GM12878 (cell line): ENCODE measurements around the gene CGN.

- RAMPAGE, long total RNA = no peak
- RRBS, 2 experiments = no CpG with 5 or more reads among the region's 10 CpGs
CAGE:
- cytosol, long polyA minus RNA = no peak
- cytosol, long polyA plus RNA = no peak
- long polyA plus RNA = no peak
- nucleolus, long total RNA = no peak
- nucleus, long polyA plus RNA = no peak
- nucleus, long total RNA = no peak
These were observed 1.1 kb downstream of the GABPB2 start for GRCh38 chr1:151071651-151072001.

- RAMPAGE, long total RNA = no peak
- RRBS, 2 experiments = no CpG with 5 or more reads among the region's 7 CpGs
CAGE:
- cytosol, long polyA minus RNA = no peak
- cytosol, long polyA plus RNA = no peak
- long polyA plus RNA = no peak
- nucleolus, long total RNA = no peak
- nucleus, long polyA plus RNA = no peak
- nucleus, long total RNA = no peak
These were observed 3.5 kb downstream of the SEMA6C start for GRCh38 chr1:151142800-151143544.

- RAMPAGE, long total RNA = no peak
- RRBS, 2 experiments = 4 to 14% methylated on average over 15 to 21 of the region's 76 CpGs
CAGE:
- cytosol, long polyA minus RNA = no peak
- cytosol, long polyA plus RNA = no peak
- long polyA plus RNA = no peak
- nucleolus, long total RNA = no peak
- nucleus, long polyA plus RNA = no peak
- nucleus, long total RNA = no peak
These were observed 590 bp downstream of the SEMA6C start for GRCh38 chr1:151145561-151146521.

- RAMPAGE, long total RNA = no peak
- RRBS, 2 experiments = no CpG with 5 or more reads among the region's 19 CpGs
CAGE:
- cytosol, long polyA minus RNA = no peak
- cytosol, long polyA plus RNA = no peak
- long polyA plus RNA = no peak
- nucleolus, long total RNA = start-site peak on the minus strand at chr1:151198359-151198453, 14 reads
- nucleus, long polyA plus RNA = no peak
- nucleus, long total RNA = no peak
These were observed 213 bp upstream of the PIP5K1A start for GRCh38 chr1:151198194-151198484.

DNA sequence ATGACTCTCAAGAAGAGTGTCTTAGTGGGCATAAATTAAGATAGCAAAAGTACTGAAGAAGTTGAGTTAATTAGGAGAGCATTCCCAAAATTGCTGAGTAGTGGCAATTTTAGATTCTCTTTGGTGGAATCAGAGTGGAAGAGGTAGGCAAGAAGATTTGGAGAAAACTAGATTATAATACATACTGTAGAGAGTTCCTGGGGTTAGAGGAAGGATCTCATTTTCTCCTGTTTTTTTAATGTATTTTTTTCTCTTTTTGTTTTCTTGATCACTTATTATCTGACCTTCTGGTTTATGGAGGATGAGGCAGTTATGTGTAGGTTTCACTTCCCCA lies 16.8 kb upstream of the PSMD4 start:
- RAMPAGE, long total RNA = no peak
CAGE:
- cytosol, long polyA minus RNA = no peak
- cytosol, long polyA plus RNA = no peak
- long polyA plus RNA = no peak
- nucleolus, long total RNA = no peak
- nucleus, long polyA plus RNA = no peak
- nucleus, long total RNA = no peak

GRCh38 chr1:151289235-151290346 lies 7.5 kb downstream of the ZNF687 start:
- RAMPAGE, long total RNA = no peak
- RRBS, 2 experiments = no CpG with 5 or more reads among the region's 28 CpGs
CAGE:
- cytosol, long polyA minus RNA = no peak
- cytosol, long polyA plus RNA = no peak
- long polyA plus RNA = no peak
- nucleolus, long total RNA = no peak
- nucleus, long polyA plus RNA = no peak
- nucleus, long total RNA = no peak

DNA sequence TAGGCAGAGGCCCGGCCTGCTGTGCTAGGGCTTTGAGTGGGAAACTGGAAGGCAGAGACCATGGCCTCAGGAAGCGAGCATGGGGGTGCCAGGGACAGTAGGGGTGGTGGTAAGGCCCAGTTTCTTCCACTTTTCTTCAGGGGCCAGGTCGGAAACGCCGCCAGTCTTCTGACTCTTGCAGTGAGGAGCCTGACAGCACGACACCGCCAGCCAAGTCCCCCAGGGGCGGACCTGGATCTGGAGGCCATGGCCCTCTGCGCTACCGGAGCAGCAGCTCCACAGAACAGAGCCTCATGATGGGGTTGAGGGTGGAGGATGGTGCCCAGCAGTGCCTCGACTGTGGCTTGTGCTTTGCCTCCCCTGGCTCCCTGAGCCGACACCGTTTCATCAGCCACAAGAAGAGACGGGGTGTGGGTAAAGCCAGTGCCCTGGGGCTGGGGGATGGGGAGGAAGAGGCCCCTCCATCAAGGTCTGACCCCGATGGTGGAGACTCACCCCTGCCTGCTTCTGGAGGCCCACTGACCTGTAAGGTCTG lies 8.5 kb downstream of the ZNF687 start:
- RAMPAGE, long total RNA = no peak
- RRBS, 2 experiments = 100% methylated on average over 1 of the region's 15 CpGs
CAGE:
- cytosol, long polyA minus RNA = no peak
- cytosol, long polyA plus RNA = no peak
- long polyA plus RNA = no peak
- nucleolus, long total RNA = no peak
- nucleus, long polyA plus RNA = no peak
- nucleus, long total RNA = no peak

DNA sequence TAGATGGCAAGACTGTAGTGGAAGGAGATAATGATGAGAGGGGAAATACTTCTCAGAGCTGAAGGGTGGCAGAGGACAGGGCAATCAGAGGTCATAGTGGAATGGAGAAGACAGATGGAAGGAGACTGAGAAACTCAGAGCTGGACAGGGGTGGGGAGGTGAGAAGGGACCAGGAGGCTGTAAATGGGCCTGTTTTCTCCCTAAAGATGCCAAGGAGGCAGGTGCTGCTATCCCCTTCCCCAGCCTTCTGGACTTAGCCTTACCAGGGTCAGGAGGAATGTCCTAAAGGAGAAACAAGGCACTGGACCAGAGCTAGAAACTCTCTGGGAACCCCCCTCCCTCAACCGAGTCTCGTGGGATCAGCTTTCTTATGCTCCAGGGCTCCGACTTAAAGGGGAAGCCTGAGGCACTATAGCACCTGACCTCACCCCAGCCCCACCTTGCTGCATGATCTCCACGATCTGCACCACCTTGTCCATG lies 11.5 kb downstream of the ZNF687 start:
- RAMPAGE, long total RNA = no peak
- RRBS, 2 experiments = no CpG with 5 or more reads among the region's 4 CpGs
CAGE:
- cytosol, long polyA minus RNA = no peak
- cytosol, long polyA plus RNA = no peak
- long polyA plus RNA = no peak
- nucleolus, long total RNA = no peak
- nucleus, long polyA plus RNA = no peak
- nucleus, long total RNA = no peak

DNA sequence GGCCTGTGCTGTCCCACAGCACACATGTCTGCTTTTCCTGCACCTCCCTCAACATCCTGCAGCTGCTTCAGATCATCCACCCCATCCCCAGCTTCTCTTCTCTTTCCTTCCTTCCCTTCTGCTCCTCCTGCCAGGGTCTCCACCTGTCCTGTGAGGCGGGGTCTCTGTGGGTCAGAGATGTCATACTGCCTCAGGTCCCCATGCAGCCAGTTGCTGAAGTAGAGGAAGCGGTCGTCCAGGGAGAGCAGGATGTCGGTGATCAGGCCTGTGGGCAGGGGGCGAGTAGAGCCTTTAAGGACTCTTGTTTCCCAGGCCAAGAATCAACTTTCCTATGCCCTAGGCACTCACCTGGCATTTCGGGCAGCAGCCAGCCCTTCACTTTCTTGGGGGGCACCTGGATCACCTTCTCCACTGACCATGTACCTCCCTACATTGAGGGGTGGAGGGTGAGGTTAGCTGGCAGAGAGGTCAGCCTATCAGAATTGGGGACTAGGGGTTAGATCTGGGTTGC lies 7.0 kb downstream of the SELENBP1 start:
- RAMPAGE, long total RNA = no peak
- RRBS, 2 experiments = no CpG with 5 or more reads among the region's 6 CpGs
CAGE:
- cytosol, long polyA minus RNA = no peak
- cytosol, long polyA plus RNA = no peak
- long polyA plus RNA = no peak
- nucleolus, long total RNA = no peak
- nucleus, long polyA plus RNA = no peak
- nucleus, long total RNA = no peak

DNA sequence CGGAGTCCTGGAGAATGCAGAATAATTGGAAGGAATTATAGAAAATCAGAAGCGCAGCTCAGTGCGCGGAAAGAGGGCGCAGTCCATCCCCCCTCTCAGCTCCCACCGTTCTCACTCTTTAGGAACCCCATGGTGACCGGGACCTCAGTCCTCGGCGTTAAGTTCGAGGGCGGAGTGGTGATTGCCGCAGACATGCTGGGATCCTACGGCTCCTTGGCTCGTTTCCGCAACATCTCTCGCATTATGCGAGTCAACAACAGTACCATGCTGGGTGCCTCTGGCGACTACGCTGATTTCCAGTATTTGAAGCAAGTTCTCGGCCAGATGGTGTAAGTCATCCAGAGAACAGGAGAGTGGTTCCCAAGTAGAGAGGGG lies 473 bp downstream of the PSMB4 start:
- RAMPAGE, long total RNA = no peak
- RRBS, 2 experiments = no CpG with 5 or more reads among the region's 20 CpGs
CAGE:
- cytosol, long polyA minus RNA = no peak
- cytosol, long polyA plus RNA = no peak
- long polyA plus RNA = no peak
- nucleolus, long total RNA = no peak
- nucleus, long polyA plus RNA = no peak
- nucleus, long total RNA = no peak

DNA sequence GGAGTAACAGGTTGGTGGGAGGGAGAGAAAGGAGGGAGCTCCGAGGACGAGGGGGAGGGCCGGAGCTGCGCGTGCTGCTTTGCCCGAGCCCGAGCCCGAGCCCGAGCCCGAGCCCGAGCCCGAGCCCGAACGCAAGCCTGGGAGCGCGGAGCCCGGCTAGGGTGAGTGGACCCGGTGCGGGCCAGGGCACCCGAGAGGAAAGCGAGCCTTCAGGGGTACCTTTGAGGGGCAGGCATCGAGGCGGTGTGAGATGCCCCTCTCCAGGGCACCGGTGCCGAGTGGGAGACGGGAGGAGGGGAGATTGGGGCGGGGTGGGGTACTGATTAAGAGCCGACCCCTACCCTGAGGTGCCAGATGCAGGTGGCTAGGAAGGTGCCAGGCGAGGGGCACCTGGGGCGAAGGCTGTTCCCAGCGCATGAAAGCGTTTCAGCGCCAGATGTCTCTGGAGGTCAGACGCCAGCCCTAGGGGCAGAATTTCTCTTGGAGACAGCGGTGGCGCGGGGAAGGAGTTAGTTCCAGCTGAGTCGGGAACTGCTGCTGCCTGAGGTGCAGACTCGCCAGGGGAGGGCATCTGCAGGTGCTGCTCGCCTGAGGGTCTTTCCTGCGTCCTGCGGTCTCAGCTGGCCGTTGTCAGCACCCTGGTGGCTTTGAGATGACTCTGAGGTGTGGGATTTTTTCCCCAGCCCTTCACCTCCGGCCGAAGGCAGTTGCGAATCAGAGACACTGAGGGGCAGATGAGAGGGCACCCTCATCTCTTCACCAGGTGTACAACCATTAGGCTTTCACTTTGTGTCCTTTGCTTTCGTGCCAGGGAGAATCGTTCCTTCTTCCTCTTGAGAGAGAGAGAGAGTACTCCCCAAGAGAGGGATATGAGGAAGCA lies at the start of gene CGN:
Gene CGN (plus strand): TSS at position 33 of the 880 bp plus-strand sequence.
- RAMPAGE, long total RNA = no peak
- RRBS, 2 experiments = 8 to 10% methylated on average over 6 to 7 of the region's 48 CpGs
CAGE:
- cytosol, long polyA minus RNA = no peak
- cytosol, long polyA plus RNA = no peak
- long polyA plus RNA = no peak
- nucleolus, long total RNA = no peak
- nucleus, long polyA plus RNA = no peak
- nucleus, long total RNA = no peak

GRCh38 chr1:151524000-151525094 lies 13.2 kb downstream of the CGN start:
- RAMPAGE, long total RNA = no peak
- RRBS, 2 experiments = no CpG with 5 or more reads among the region's 14 CpGs
CAGE:
- cytosol, long polyA minus RNA = no peak
- cytosol, long polyA plus RNA = no peak
- long polyA plus RNA = no peak
- nucleolus, long total RNA = no peak
- nucleus, long polyA plus RNA = no peak
- nucleus, long total RNA = no peak

DNA sequence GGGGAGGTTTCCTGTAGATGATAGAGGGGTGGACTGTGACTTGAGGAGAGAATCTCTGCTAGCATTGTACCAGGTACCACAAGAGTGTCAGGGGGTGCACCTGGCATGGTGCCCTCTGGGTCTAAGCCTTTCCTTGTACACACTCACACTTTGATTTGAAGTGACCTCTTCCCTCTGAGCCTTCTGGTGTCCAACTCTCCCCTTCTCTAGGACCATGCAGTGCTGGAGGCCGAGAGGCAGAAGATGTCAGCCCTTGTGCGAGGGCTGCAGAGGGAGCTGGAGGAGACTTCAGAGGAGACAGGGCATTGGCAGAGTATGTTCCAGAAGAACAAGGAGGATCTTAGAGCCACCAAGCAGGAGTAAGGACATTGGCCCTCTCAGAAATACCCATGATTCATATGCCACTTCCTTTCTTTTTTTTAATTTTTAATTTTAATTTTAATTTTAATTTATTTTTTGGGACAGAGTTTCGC lies 14.3 kb downstream of the CGN start:
- RAMPAGE, long total RNA = no peak
- RRBS, 2 experiments = no CpG with 5 or more reads among the region's 3 CpGs
CAGE:
- cytosol, long polyA minus RNA = no peak
- cytosol, long polyA plus RNA = no peak
- long polyA plus RNA = no peak
- nucleolus, long total RNA = no peak
- nucleus, long polyA plus RNA = no peak
- nucleus, long total RNA = no peak

DNA sequence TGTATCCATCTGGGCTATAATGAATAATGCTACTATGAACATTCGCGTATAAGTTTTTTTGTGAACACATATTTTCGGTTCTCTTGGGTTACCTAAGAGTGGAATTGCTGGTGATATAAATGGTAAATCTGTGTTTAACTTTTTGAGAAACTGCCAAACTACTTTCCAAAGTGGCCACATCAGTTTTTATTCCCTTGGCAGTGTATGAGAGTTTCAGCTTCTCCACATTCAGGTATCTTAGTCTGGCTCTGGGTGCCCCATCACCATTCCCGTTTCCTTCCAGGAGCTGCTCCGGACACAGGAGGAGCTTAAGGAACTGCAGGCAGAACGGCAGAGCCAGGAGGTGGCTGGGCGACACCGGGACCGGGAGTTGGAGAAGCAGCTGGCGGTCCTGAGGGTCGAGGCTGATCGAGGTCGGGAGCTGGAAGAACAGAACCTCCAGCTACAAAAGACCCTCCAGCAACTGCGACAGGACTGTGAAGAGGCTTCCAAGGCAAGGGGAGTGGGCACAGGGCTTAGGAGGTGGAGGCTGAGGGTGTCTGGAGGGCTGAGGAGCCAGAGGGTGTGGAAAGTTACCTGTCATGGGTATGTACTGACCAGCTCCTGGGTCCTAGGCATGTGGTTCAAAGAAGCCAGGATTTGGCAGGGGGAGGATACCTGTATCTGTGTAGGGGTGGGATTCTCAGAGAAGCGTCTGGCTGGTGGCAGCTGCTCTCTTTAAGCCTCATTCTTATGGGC lies 10.9 kb upstream of the TUFT1 start:
- RAMPAGE, long total RNA = no peak
- RRBS, 2 experiments = 79 to 95% methylated on average over 4 of the region's 15 CpGs
CAGE:
- cytosol, long polyA minus RNA = no peak
- cytosol, long polyA plus RNA = no peak
- long polyA plus RNA = no peak
- nucleolus, long total RNA = no peak
- nucleus, long polyA plus RNA = no peak
- nucleus, long total RNA = no peak

GRCh38 chr1:151558971-151559548 lies 19.0 kb downstream of the TUFT1 start:
- RAMPAGE, long total RNA = no peak
- RRBS, 2 experiments = no CpG with 5 or more reads among the region's 5 CpGs
CAGE:
- cytosol, long polyA minus RNA = no peak
- cytosol, long polyA plus RNA = no peak
- long polyA plus RNA = no peak
- nucleolus, long total RNA = no peak
- nucleus, long polyA plus RNA = no peak
- nucleus, long total RNA = no peak

DNA sequence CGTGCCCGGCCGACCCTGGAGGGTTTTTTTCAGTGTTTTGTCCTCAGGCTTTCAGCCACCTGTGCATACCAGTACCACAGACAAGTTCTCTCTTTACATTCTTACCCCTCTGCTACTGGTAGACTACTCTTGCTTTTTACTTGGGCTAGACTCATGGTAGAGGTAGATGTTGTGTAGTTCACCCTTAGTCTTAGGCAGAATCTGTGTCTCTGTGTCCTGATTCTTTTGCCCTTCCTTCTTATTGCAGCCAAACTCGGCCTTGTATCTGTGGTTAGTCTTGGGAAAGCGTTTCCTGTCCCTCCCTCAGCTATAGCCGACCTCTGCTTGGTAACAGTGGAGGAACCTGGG lies 42.2 kb downstream of the SNX27 start:
- RAMPAGE, long total RNA = no peak
- RRBS, 2 experiments = no CpG with 5 or more reads among the region's 6 CpGs
CAGE:
- cytosol, long polyA minus RNA = no peak
- cytosol, long polyA plus RNA = no peak
- long polyA plus RNA = no peak
- nucleolus, long total RNA = no peak
- nucleus, long polyA plus RNA = no peak
- nucleus, long total RNA = no peak

GRCh38 chr1:151790079-151790278 lies 321 bp downstream of the TDRKH start:
- RAMPAGE, long total RNA = no peak
- RRBS, 2 experiments = no CpG with 5 or more reads among the region's 12 CpGs
CAGE:
- cytosol, long polyA minus RNA = no peak
- cytosol, long polyA plus RNA = no peak
- long polyA plus RNA = no peak
- nucleolus, long total RNA = no peak
- nucleus, long polyA plus RNA = no peak
- nucleus, long total RNA = no peak

DNA sequence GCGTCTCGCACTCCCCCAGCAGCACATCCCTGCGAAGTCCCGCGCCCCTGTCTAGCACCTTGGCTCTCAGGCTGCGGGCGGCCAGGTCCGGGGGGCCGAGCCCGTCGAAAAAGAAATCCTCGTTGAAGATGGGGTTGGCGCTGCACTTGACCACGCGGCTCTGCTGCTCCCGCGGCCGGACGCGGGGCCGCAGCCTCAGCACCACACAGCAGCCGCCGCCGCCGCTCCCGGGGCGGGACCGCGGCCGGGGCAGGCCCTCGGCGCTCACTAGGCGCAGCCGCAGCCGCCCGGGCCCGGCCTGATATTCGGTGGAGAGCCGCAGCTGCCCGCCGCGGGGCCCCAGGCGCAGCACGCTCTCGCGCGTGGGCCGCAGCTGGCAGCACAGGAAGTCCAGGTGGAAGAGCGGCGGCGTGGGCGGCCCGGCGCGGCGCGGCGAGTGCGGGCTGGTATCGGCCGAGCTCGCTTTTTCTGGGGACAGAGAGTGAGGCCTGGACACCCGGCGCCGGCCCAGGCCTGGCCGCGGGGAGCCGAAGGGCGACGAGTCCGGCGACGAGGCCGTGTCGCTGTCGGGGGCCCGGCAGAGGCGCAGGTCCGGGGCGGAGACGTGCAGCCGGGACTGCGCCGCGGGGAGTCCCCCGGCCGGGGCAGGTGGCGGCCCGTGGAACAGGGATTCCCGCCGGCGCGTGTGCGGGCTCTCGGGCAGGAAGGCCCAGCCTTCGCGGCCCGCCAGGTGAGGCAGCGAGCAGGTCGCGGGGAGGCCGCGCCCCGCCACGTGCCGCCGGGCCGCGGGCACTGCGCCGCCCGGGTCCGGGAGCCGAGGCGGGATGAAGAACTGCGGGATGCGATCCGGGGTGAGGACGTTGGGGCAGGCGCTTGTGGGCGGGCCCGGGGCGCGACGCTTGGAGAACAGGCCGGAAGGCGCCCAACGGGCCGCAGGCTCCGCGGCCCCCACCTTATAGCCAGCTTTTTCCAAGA lies 1.3 kb downstream of the C2CD4D start:
- RAMPAGE, long total RNA = start-site peak on the plus strand centred at position 925 of the sequence, 76 bp wide, 10 and 12 reads in 2 replicates
- RRBS, 2 experiments = 3% methylated on average over 46 to 68 of the region's 131 CpGs
CAGE:
- cytosol, long polyA minus RNA = no peak
- cytosol, long polyA plus RNA = no peak
- long polyA plus RNA = start-site peak on the plus strand centred at position 701 of the sequence, 176 bp wide, 6 and 13 reads in 2 replicates
- nucleolus, long total RNA = no peak
- nucleus, long polyA plus RNA = no peak
- nucleus, long total RNA = no peak

- RAMPAGE, long total RNA = no peak
- RRBS, 2 experiments = no CpG with 5 or more reads among the region's 23 CpGs
CAGE:
- cytosol, long polyA minus RNA = no peak
- cytosol, long polyA plus RNA = no peak
- long polyA plus RNA = no peak
- nucleolus, long total RNA = no peak
- nucleus, long polyA plus RNA = no peak
- nucleus, long total RNA = no peak
These were observed 659 bp downstream of the C2CD4D start for GRCh38 chr1:151838983-151839338.

DNA sequence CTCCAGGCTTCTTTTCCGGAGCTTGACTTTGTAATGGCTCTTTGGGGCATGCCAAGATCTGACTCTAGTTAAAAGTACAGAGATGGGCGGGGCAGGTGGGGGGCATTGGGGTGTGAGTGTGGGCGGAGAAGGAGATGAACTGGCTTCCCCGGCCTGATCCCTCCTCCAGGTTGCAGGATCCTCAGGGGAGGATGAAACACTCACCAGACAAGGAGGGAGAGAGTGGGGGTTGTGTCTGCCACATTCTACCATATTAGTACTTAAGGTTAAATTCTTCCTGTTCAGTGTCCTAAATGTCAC lies 23.0 kb downstream of the S100A10 start:
- RAMPAGE, long total RNA = no peak
- RRBS, 2 experiments = no CpG with 5 or more reads among the region's 4 CpGs
CAGE:
- cytosol, long polyA minus RNA = no peak
- cytosol, long polyA plus RNA = no peak
- long polyA plus RNA = no peak
- nucleolus, long total RNA = no peak
- nucleus, long polyA plus RNA = no peak
- nucleus, long total RNA = no peak